HTERT-HM (cell line): ENCODE results near the genes RFTN2 and C2orf69.

DNA sequence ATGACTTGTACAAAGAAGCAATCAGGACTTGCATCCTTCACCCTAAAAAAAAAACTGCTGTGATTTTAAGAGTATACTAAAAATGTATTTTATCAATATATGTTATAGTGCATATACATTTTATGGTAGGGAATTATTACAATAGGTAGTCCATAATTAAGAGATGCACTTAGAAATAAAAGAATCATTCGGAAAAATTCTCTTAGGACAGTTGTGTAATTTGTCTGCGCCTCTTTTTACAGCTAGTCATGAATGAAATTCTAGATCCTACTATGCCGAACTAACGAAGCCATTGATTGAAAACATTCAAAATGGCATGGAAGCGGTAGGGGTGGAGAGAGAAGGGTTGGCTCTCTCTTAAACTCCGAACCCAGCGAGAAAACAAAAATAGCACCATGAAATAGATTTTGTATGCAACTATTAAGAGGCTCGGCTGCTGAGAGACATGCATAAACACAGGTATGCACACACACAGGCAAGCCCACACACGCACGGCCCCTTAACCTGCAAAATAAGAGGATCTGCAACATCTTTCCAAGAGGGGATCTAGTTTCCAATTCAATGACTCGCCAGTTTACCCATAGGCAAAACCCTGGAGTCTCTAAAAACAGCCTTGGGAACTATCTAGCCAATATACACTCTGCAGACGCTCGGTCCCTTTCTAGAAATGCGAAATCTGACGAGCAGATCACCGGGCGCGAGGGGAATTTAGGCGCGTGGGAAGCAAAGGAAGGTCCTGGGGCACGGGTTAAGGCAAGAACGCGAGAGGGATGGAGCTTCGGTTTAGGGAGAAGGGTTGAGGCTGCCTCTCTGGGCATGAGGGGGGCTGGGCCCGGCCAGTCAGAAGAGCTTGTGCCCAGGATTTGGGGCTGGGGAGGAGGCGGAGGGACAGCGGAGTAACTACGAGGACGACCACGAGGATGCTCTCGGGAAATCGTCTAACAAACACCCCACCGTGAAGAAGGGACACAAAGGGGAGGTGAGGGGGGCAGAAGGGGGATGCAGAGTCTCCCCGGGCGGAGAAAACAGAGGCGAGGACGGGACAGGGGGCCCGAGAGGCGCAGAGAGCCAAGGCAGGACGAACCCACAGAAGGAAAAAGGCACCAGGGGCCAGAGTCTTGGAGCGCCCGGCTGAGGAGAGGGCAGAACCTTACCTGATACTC is 810 bp downstream of the PGAP1 start:
- RRBS = under 1% methylated on average over 6 of the region's 42 CpGs

DNA sequence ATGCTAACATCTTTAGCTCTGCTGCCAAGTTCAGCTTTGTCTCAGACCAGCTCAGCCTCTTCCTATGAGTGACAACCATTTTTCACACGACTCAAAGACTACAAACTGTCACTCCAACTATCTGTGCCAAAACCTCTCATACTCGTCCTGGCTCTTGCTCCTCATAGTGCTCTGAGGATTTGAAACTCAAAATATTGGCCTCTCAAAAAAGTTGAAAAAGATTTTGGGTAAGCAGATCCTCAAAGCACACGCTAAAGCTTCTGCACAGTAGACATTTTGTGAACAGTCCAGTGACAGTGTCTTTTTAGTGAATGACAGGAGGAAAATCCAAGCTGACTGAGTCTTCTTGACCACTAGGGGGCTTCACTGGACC is 85.4 kb upstream of the PGAP1 start:
- RRBS = no CpG with 5 or more reads among the region's 3 CpGs

- RRBS = no CpG with 5 or more reads among the region's 4 CpGs
These were observed 118.6 kb downstream of the ANKRD44 start for GRCh38 chr2:197191803-197192490.

GRCh38 chr2:197197654-197198379 is 112.8 kb downstream of the ANKRD44 start:
- RRBS = no CpG with 5 or more reads among the region's 8 CpGs

DNA sequence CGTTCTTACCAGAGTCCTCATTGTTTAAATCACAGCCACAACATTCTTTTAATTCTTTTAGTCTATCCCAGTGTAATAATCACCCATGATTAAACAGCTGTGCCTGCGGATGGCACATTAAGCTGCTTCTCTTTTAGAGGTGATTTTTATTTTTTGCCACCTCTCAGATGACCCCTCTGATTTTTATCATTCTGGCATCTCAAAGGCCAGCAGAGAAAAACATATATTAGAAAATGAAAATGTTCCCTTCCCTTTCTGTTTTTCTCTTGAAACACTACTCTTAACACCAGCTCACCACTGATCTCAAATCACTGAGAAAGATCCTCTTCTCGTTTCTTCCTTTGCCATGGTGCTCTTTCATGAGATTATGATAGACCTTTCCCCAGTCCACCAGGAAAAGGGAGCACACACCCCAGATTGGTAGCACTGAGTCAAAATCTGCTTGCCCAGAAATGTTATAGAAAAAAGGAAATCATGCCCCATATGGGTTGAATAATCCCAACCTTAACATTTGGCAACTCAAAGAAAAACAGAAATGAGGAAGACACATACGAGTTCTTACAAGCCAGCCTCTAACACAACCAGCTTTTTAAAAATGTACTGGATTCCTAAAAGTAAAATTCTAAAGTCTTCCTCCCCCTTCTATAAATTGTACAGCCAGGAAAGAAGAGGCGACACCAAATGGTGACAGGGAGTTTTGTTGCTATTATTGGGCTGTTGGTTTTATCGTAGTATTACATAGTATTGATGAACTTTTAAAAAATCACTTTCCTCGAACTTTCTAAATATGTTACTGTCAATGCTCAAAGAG is 103.1 kb downstream of the ANKRD44 start:
- RRBS = no CpG with 5 or more reads among the region's 7 CpGs

DNA sequence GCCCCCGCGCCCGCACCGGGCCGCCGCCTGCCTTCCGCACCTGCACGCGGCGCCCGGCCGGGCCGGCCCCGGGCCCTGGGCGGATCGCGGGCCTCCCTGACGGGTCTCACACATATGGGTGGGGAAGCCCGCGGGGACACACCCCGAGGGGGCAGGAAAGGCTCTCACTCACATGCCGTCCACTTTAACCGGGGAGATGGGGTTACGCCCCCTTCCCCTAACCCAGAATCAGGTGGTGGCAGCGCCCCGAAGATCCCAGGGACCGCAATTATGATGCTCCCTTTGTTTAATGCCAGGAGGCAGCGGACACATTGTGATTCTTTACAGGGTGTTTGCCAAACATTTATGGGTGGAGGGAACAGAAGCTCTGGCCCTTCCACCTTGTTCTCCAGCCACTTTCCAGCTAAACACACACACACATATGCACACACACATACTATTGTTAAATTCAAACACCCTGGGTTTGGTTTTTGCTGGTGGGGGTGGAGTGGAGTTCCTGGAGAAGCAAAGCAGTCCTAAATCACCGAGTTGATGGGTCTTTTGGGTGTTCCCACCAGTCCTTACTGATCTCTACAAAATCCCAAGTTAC is 467 bp upstream of the ANKRD44 start:
- RRBS = 1% methylated on average over 15 of the region's 29 CpGs

DNA sequence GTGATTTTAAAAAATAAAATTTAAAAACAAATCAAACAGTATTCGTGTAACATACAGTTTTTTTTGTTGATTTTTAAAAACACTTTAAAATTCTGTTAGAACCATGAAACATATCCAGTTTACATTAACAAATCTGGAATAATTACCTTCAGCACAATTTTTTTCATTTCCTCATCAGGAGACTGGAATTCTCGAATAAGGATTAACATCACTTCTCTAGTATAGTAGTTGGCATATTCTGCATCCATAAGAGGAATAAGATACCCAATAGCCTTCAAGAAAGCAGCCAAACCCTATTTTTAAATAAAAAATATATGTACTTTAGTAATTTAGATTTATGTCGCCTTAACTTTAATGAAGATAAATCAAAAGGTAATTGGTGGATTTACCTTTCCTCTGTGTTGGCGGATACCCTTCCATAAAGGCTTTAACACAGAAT is 33.2 kb downstream of the SF3B1 start:
- RRBS = no CpG with 5 or more reads among the region's 4 CpGs

- RRBS = no CpG with 5 or more reads among the region's 2 CpGs
These were observed 21.2 kb downstream of the HSPD1 start for GRCh38 chr2:197478460-197478822.

DNA sequence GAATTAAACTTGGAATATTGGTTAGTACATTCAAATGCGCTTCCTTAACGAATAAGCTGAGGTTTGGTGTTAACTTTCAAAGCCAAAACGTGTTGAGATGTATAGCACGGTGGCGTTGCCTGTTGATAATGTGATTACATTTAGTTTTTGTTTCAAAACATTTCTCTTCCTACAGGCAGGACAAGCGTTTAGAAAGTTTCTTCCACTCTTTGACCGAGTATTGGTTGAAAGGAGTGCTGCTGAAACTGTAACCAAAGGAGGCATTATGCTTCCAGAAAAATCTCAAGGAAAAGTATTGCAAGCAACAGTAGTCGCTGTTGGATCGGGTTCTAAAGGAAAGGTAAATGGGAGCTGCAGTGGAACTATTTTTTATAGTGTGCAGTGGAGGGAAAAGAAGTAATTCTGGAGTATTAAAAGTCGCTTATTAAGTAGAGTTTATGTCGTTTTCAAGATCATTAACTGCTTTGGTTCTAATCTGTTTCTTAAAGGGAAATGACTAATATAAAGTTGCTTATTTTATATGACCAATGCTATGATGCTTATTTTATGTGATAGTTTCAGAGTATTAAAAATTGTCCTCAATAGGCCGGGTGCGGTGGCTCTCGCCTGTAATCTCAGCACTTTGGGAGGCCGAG is 837 bp downstream of the HSPE1 start:
- RRBS = no CpG with 5 or more reads among the region's 15 CpGs

DNA sequence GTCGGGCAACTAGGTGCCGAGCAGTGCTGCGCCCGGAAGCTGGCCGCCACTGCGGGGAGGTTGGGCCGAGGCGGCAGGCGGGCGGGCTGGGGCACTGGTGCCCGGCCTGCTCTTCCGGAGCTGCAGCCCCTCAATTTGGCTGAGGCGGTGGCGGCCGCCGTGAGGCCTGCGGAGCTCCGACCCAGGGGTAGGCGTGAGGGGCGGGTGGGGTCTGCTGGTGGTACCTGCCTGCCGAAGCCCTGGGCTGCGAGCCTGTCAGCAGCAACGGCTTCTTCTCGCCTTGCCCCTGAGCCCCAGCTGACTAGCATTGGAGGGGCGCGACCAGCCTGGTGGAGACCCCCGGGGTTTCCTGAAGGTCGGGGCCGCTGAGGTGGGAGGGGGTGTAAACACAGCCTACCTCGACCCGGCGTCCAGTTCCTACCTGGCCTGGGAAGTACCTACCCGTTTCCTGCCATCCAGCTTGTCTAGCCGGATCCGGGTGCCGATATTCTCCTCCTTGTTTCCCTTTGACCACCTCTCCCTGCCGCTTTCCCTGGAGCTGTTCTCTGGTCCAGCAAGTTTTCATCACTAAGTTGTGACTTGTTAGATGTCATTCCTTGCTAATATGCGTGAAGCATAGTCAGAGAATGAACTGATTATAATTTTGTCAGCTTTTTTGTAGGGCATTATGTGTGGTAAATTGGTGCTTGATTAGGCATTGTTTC is 455 bp downstream of the MOB4 start:
- RRBS = 2% methylated on average over 19 of the region's 38 CpGs

- RRBS = no CpG with 5 or more reads among the region's 11 CpGs
These were observed at the start of gene RFTN2 for GRCh38 chr2:197675116-197676266. Gene RFTN2 (minus strand): TSS chr2:197675587.

GRCh38 chr2:198316844-198317323 is 512.5 kb downstream of the PLCL1 start:
- RRBS = no CpG with 5 or more reads among the region's 6 CpGs

DNA sequence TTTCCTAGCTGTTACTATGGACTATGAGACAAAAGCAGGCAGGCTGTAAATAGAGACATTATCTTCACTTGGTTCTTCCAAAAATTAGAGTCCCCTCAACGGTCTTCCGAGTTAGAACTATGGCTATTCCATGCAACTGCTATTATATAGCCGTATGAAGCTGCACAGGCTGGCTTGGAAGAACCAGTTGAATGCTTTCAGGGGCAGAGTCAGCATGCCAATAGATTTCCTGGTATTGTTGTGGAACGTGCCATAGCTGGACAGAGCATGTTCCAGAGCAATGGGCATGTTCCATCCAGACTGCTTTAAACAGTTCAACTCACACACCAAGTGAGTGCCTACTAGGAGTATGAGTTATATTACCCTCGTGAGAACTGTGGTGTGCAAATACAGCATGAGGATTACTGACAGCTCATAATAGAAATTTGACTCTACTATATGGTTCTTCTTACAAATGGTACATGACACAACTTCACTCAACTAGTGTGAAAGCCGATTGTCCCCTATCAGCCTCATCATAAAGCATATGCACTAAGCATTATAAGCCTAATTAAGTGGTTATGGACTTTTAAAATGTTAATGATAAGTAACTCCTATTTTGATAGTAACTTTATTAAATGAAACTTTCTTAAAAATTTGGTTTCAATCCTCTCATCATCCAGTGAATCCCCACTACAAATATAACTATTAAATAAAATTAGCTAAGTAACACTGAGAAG is 681.9 kb downstream of the SATB2 start:
- RRBS = no CpG with 5 or more reads among the region's 6 CpGs

- RRBS = no CpG with 5 or more reads among the region's 5 CpGs
These were observed 26.2 kb downstream of the SATB2 start for GRCh38 chr2:199431676-199431887.

- RRBS = no CpG with 5 or more reads among the region's 11 CpGs
These were observed 12.2 kb upstream of the SATB2 start for GRCh38 chr2:199469992-199470290.

DNA sequence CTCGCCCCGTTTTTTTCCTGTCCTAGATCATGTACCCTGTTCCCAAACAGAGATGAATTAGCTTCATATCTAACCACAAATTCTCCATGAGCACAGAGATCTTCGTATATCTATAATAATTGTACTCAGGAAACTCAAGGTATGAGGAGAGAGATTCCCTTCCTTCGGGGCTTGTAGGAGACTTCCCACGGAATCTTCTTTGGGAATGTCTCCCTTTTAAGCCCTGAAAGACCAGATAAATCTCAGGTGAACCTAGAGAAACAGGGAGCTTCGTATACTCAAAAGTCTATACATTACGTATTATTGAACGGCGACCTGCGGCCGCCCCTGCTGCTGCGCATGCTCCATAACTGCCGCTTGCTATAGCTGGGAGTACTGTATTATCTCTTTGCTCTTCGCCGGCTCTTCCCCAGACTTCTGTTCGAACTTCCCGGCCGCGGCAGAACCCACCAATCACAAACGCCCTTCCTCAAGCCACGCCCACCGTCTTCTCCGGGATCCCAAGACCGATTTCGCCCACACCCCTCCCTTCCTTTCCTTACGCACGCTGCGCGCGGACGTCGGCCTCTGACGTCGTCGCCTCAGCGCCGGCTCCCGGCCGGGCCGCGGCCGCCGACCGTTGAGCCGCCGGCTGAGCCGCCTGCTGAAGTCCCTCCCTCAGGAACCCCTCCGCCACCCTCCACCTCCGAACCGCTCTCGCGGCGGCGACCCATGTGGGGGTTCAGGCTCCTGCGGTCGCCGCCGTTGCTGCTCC is at the start of gene C2orf69:
TSS of gene C2orf69 (plus strand) at position 566 of the 754 bp plus-strand sequence.
- RRBS = under 1% methylated on average over 17 of the region's 58 CpGs

GRCh38 chr2:200377167-200377452 is 70.6 kb downstream of the SPATS2L start:
- RRBS = no CpG with 5 or more reads among the region's 4 CpGs

DNA sequence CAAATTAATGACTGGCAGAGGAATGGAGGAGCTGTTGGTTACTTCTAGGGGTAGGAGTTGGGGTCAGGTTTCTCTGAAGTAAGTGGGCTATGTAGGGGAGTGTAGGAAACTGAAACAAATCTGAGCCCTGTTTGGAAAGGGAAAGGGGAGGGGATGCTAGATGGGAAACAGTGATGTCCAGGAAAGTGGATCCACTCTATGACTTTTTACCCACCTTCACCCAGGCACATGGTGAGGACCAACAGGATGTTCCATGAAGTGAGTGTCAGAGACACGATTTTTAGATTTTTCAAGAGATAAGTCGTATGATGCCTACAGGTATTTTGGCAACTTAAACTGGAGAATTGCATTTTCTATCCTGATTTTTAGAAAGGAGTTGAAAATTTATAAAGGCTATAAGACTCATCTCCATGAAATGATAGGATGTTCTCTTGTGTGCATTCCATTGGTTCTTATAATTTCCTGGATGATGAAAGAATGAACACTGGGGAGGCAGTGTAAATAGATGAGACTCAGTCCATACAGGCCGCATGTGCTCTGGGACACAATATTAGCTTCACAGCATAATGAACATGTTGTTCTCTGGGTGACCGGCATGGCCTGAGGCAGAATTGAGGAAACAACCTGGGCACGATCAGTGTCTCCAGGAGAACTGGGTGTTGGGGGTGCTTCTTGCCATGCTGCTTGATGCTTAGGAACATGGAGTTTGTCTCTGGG is 38.7 kb downstream of the AOX1 start:
- RRBS = no CpG with 5 or more reads among the region's 5 CpGs

DNA sequence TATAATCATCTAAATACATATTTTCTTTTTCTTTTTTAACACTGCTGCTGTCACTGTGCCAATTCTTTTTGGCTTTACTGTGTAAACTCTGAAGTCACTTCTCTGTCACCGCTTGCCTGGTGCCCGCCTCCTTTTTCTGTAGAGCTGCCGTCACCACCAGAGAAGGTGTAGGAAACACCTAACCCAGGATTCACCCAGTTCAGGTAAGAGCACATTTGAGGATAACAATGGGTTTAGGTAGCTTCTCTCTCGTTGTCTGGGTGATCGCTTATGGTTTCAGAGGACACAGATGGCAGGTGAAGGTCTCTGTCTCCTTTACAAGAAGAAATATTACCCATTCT is 93.4 kb downstream of the AOX1 start:
- RRBS = no CpG with 5 or more reads among the region's 5 CpGs

GRCh38 chr2:200756675-200757483 is 54.8 kb upstream of the BZW1 start:
- RRBS = no CpG with 5 or more reads among the region's 3 CpGs